Gastrocnemius medialis (tissue), 3 donors: ENCODE measurements around the gene ANO1.

GRCh38 chr11:69654697-69655376 lies 13.9 kb downstream of the CCND1 start:
- PRO-cap, result no peak
- RAMPAGE, long total RNA, 3 experiments, result no peak in any of the 3 experiments

DNA sequence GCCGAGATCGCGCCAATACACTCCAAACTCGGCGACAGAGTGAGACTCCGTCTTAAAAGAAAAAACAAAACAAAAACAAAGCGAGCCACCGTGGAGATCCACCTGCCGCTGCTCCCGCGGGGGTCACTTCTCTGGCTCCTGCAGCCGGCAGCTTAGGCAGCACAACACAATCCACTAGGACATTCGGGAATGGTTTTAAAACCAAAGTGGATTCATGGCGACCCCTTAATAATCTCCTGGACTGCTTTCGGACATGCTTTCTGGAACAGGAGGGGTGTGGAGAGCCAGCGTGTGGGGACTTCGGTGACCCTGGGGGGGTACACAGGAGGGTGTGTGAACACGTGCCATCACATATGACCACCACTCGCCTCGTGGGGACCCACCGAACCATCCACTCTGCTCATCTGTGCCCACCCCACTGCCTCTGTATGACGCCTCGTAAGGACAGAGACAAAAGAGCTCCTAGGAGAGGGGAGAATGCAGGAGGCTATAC lies 9.0 kb downstream of the LTO1 start:
- PRO-cap, result no peak
- RAMPAGE, long total RNA, 3 experiments, result no peak in any of the 3 experiments

DNA sequence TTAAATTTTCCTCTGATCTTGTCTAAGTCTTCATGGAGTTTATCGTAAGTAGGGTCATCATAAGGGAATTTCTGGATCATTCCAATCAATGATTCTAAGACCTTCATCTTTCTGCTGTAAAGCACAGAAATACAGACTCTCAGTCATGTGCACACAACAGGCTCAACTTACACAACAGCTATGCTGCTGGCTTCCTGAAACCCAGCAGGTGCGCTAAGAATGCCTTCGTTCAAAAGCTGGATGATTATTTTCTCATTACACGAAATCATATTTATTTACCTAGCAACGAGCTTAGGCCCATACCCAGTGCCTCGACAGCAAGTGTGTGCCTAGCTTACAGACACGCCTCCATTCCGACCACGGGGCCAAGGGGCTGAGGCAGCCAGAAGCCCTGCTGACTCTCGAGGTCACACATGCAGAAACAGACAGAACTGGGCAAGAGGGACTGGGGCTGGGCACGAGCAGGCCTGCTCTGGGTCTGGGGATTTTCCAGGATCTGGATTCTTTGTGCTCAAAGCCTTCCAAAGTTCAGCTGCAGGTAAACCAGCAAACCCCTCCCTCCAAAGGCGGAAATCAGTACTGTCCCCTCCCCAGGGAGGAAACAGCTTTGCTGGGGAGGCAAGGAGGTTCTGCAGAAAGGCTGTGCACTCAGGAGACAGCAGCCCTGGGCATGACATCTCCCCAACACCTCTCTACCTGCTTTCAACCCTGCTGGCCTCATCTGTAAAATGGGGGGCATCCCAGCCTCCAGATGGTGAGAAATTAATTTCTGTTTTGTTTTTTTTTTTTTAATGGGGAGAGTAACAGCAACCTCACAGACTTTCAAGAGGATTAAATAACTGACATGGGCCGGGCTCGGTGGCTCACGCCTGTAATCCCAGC lies 7.0 kb downstream of the LTO1 start:
- PRO-cap, result no peak
- RAMPAGE, long total RNA, 3 experiments, result no peak in any of the 3 experiments

DNA sequence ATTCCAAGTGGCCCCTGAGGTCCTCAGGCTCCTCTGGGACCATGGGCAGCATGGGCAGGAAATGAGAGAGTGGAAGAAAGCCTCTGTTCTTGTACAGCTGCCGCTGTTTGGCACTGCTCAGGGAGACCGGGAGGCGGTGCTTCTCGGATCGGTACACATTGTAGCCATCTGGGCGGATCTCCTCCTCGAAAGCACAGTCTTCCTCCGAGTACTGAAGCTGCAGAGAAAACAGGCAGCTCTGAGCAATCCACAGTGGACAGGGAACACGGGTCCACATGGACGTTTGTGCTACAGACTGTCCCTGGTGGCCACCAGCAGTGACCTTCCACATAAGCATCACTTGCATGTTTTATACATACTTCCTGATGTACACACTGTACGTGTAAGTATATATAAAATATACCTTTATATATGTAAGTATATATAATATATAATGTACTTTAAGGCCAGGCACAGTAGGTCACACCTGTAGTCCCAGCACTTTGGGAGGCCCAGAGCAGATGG lies 4.4 kb downstream of the FGF19 start:
- PRO-cap, result no peak
- RAMPAGE, long total RNA, 3 experiments, result no peak in any of the 3 experiments

DNA sequence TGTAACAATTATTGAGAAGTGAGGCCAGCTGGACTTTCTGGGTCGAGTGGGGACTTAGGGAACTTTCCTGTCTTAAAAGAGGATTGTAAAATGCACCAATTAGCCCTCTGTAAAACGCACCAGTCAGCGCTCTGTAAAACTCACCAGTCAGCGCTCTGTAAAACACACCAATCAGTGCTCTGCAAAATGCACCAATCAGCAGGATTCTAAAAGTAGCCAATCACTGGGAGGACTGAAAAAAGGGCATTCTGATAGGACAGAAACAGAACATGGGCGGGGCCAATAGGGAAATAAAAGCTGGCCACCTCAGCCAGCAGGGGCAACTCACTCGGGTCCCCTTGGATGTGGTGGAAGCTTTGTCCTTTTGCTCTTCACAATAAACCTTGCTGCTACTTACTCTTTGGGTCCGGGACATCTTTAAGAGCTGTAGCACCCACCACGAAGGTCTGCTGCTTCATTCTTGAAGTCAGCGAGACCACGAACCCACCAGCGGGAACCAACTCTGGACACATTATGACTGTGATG lies 40.1 kb upstream of the FGF3 start:
- PRO-cap, result no peak
- RAMPAGE, long total RNA, 3 experiments, result no peak in any of the 3 experiments

- PRO-cap, result no peak
- RAMPAGE, long total RNA, 3 experiments, result no peak in any of the 3 experiments
These were observed 123.9 kb upstream of the FGF3 start for GRCh38 chr11:69943134-69943522.

DNA sequence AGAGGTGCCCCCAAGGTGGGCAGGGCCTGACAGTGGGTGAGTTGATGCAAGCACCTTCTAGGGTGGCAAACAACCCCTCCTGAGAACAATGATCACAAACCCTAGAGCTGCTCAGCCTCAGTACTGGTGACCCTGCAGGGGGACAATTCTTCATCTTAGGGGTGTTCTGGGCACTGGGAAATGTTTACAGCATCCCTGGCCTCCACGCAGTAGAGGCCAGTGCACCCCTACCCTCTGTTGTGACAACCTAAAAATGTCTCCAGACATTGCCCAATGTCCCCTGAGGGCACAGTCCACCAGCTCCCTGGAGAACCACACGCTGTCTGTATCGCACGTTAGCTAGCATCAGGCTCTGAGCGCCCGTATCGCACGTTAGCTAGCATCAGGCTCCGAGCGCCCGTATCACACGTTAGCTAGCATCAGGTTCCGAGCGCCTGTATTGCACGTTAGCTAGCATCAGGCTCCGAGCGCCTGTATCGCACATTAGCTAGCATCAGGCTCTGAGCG lies 111.2 kb upstream of the ANO1 start:
- PRO-cap, result no peak
- RAMPAGE, long total RNA, 3 experiments, result no peak in any of the 3 experiments

- PRO-cap, result no peak
- RAMPAGE, long total RNA, 3 experiments, result no peak in any of the 3 experiments
These were observed 98.6 kb upstream of the ANO1 start for GRCh38 chr11:69979123-69980360.

DNA sequence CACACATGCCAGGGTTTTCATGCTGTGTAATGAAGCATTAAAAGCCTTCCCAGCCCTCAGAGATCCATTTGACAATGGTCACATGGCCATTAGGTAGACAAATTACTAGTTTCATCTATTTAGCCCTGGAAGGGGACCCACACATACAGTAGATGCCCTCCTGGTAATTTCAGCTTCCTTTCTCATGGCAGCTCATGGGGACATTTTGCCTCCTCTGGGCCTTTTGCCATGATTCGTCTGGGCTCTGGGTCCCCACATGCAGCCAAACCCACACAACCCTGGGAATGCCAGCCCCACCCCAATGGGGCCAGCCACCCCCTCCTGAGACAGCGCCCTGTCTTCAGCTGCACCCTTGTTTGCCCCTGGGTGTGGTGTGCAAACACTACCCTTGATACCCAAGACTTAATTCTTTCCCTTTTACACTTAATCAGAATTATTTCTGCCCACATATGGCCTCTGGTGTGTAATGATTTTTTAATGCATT lies 85.2 kb upstream of the ANO1 start:
- PRO-cap, result no peak
- RAMPAGE, long total RNA, 3 experiments, result no peak in any of the 3 experiments

DNA sequence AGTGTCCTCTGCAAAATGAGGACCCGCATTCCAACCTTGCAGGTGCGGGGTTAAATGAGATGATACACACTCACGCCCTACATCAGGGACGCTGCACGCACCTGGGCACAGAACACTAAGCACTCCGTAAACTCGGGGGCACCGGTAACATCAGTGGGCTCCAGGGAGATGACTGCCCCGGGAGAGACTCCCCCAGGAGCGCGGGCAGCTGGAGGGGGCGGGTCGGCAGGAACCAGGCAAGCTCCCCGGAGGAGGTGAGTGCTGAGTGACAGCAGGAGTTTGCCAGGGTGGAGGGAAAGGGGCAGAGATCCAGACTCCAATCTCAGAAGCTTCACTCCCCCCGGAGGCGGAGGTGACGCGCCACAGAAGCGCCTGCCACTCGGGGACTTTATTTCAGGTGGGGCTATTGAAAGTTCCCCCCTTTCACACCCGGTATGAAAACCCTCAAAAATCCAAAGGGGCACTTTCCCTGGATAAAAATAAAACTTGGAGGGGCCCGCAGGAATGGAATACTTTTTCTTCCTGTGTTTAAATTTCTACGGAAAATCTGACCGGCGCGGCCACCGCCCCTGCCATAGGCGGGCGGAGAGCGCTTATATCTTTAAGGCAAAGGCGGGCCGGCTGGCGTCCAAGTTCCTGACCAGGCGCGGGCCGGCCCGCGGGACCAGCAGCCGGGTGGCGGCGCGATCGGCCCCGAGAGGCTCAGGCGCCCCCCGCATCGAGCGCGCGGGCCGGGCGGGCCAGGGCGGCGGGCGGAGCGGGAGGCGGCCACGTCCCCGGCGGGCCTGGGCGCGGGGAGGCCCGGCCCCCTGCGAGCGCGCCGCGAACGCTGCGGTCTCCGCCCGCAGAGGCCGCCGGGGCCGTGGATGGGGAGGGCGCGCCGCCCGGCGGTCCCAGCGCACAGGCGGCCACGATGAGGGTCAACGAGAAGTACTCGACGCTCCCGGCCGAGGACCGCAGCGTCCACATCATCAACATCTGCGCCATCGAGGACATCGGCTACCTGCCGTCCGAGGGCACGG lies at the start of gene ANO1:
TSS of gene ANO1 (plus strand) at position 624 of the 1,022 bp plus-strand sequence.
- PRO-cap, result bidirectional peak, plus-strand start at position 854 of the sequence, minus-strand start at position 813 of the sequence
- RAMPAGE, long total RNA, 3 experiments, result start-site peak on the plus strand in 3 of 3 experiments, centred at positions 872 to 876 of the sequence, 11 to 25 reads per replicate

- PRO-cap, result no peak
- RAMPAGE, long total RNA, 3 experiments, result no peak in any of the 3 experiments
These were observed 14.6 kb upstream of the FADD start for GRCh38 chr11:70188419-70188954.

- PRO-cap, result no peak
- RAMPAGE, long total RNA, 3 experiments, result no peak in any of the 3 experiments
These were observed 9.2 kb downstream of the FADD start for GRCh38 chr11:70212251-70212805.

DNA sequence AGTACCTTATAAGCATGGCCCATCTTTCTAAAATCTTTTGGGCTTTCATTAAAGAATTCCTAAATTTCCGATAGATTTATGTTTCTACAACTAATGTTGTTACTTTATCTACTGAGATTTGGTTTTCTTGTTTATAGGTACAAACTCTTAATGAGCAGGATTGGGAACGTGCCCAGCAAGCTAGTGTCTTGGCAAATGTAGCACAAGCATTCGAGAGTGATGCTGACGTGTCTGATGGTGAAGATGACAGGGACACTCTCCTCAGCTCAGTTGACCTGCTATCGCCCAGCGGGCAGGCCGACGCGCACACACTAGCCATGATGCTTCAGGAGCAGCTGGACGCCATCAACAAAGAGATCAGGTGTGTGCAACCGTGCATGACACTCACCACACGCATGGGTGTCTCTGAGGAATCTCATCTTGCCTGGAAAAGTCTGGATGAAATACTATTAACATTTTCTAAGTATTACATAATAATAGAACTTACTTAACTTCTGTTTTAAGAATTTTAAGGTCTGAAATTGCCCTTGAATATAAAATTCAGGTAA lies 54.7 kb upstream of the CTTN start:
- PRO-cap, result no peak
- RAMPAGE, long total RNA, 3 experiments, result no peak in any of the 3 experiments

DNA sequence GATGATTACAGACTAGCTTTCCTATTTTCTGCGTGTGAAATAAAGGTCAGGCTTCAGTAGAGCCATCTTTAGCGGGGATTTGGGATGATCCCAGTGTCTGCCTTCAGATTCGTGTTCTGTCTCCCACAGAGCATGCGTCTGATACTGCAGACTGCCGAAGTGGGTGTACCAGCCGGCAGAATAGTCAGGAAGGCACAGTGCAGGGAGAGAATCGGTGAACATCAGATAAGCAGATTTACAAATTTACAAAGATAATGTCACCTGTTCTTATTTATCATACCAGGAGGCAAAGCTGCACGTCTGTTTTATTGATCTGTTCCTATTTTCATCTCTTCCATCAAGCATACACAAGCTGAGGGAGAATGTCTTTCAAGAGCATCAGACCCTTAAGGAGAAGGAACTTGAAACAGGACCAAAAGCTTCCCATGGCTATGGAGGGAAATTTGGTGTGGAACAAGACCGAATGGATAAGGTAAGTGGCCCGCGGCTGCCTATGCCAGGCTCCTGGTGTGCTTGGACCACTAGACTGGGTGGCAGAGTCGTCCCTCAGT lies 11.2 kb downstream of the CTTN start:
- PRO-cap, result no peak
- RAMPAGE, long total RNA, 3 experiments, result no peak in any of the 3 experiments

DNA sequence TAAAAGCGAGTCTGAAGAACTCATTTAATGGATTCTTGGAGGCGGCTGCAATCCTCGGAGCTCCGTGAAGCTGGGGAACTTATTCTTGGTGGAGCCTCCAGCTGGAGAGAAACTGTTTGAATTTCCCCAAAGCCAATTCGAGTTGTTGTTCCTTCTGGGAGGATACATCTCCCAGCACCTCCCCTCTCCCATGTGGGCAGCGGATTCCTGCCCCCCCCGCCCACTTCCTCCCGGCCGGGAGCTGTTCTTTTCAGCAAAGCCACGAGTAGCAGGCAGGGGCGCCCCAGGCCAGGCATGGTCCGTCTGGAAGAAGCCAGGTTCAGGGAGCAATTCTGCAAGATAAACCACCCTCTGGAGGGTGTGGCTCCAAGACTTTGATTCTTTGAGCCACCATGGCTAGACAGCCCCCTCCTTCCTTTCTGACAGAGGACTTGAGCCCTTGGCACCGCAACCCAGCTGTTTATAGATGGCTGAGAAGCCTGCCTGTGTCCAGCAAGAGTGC lies 170.2 kb downstream of the CTTN start:
- PRO-cap, result no peak
- RAMPAGE, long total RNA, 3 experiments, result no peak in any of the 3 experiments

DNA sequence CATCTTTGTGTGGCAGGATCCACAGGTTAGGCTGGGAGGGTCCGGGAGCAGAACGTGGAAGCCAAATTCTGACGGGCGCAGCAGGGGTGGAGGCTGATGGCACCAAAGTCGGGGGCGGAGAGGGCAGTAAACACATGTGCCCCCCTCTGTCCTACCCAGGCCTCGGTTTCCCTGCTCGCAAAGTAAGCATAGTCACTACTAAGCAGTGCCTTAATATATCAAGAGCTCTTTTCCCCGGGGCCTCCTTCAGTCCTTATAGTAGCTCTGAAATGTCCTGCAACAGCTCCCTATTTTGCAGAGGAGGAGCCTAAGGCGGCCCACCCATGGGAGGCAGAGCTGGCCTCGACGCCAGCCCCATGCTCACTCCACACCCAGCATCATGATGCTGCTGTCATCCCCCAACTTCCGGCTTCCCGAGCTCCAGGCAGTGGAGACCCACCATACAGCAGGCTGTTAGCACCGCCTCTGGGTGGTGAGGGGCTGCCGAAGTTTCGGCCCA lies 230.0 kb downstream of the CTTN start:
- PRO-cap, result no peak
- RAMPAGE, long total RNA, 3 experiments, result no peak in any of the 3 experiments

DNA sequence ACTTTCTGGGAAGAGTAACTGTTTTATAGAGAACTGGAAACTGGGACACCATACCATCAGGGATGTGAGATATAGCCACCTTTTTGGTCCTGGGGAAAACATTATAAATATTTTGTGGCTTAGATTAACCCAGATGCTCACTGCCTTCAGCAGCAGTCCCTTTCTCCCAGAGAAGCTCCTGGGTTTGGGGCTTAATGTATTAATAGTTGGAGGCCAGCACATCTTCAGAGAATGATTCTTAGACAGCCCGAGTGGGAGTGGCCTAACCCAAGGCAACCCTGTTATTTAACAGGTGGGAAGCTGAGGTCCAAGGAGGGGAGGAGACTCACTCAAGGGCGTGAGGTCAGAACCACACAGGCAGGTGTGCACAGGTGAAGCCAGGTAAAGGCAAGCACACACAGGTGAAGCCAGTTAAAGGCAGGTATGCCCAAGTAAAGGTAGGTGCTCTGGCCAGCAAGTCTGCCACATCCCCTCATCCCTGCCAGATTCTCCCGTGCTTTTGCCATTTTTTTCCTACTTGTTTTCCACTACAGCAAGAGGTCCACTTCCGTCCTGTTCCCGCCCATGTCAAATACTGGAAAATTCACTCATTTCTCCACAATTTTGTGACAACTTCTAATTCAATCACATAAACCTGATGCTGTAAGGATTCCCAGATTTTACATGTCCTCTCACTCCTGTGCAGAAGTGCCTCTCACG lies 2.9 kb upstream of the SHANK2 start:
- PRO-cap, result no peak
- RAMPAGE, long total RNA, 3 experiments, result no peak in any of the 3 experiments

GRCh38 chr11:71451835-71452136 lies 1.2 kb upstream of the NADSYN1 start:
- PRO-cap, result no peak
- RAMPAGE, long total RNA, 3 experiments, result no peak in any of the 3 experiments

- PRO-cap, result no peak
- RAMPAGE, long total RNA, 3 experiments, result no peak in any of the 3 experiments
These were observed 27.0 kb downstream of the NADSYN1 start for GRCh38 chr11:71479988-71480329.

GRCh38 chr11:71534669-71535241 lies 3.1 kb upstream of the KRTAP5-8 start:
- PRO-cap, result no peak
- RAMPAGE, long total RNA, 3 experiments, result no peak in any of the 3 experiments